ENCODE measurements around a stretch of chr3.

DNA sequence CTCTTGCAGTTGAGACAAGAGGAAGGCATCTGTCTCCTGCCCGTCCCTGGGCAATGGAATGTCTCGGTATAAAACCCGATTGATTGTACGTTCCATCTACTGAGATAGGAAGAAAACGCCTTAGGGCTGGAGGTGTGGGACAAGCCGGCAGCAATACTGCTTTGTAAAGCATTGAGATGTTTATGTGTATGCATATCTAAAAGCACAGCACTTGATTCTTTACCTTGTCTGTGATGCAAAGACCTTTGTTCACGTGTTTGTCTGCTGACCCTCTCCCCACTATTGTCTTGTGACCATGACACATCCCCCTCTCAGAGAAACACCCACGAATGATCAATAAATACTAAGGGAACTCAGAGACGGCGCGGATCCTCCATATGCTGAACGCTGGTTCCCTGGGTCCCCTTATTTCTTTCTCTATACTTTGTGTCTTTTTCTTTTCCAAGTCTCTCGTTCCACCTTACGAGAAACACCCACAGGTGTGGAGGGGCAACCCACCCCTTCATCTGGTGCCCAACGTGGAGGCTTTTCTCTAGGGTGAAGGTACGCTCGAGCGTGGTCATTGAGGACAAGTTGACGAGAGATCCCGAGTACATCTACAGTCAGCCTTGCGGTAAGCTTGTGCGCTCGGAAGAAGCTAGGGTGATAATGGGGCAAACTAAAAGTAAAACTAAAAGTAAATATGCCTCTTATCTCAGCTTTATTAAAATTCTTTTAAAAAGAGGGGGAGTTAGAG lies 6.0 kb upstream of the RPL24 start:
- RRBS, 2 experiments = no CpG with 5 or more reads among the region's 23 CpGs

DNA sequence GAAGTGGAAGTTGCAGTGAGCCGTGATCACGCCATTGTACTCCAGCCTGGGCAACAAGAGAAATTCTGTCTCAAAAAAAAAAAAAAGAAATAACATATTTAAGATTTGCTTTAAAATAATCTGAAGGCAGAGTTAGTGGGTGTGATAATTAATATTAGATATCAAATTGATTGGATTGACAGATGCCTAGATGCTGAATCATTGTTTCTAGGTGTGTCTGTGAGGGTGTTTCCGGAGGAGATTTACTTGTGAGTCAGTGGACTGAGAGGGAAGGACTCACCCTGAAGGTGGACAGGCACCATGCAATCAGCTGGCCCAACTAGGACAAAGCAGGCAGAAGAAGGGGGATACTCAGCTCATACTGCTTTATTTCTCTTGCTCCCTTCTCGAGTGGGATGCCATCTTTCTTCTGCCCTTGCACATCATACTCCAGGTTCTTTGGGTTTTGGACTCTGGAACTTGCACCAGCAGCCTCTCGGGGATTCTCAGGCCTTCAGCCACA lies 16.6 kb upstream of the RPL24 start:
- RRBS, 2 experiments = no CpG with 5 or more reads among the region's 5 CpGs

- RRBS, 2 experiments = no CpG with 5 or more reads among the region's 4 CpGs
Observed at GRCh38 chr3:101791728-101792472, 12.9 kb downstream of the NXPE3 start.

DNA sequence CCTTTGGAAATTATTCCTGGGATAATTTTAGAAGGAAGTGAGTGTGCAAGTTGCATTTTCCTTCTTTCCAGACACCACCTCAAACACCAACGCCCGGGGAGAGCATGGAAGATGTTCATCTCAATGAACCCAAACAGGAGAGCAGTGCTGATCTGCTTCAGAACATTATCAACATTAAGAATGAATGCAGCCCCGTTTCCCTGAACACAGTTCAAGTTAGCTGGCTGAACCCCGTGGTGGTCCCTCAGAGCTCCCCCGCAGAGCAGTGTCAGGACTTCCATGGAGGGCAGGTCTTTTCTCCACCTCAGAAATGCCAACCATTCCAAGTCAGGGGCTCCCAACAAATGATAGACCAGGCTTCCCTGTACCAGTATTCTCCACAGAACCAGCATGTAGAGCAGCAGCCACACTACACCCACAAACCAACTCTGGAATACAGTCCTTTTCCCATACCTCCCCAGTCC lies 3.7 kb downstream of the NFKBIZ start:
- RRBS, 2 experiments = no CpG with 5 or more reads among the region's 5 CpGs

GRCh38 chr3:101878477-101879011 lies 29.2 kb downstream of the NFKBIZ start:
- RRBS, 2 experiments = no CpG with 5 or more reads among the region's 5 CpGs

DNA sequence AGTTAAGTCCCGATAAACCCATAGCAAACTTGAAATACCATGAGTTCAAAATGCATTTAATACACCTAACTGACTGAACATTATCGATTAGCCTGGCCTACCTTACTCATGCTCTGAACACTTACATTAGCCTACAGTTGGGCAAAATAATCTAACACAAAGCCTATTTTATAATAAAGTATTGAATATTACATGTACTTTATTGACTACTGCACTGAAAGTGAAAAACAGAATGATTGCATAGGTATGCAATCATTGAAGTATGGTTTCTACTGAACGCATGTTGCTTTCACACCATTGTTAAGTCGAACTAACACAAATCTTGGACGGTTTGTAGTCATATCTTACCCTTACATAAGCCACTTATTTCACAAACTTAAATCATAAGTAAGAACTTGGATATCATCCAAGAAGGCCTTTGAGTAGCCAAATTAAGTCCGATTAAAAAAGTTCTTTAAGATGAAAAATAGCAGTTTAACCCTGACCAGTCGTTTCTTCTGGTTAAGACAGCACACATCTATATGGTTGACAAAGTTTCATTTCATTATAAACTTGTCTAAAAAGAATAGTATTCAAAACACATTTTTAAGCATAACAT lies 91.9 kb downstream of the NFKBIZ start:
- RRBS, 2 experiments = no CpG with 5 or more reads among the region's 7 CpGs

DNA sequence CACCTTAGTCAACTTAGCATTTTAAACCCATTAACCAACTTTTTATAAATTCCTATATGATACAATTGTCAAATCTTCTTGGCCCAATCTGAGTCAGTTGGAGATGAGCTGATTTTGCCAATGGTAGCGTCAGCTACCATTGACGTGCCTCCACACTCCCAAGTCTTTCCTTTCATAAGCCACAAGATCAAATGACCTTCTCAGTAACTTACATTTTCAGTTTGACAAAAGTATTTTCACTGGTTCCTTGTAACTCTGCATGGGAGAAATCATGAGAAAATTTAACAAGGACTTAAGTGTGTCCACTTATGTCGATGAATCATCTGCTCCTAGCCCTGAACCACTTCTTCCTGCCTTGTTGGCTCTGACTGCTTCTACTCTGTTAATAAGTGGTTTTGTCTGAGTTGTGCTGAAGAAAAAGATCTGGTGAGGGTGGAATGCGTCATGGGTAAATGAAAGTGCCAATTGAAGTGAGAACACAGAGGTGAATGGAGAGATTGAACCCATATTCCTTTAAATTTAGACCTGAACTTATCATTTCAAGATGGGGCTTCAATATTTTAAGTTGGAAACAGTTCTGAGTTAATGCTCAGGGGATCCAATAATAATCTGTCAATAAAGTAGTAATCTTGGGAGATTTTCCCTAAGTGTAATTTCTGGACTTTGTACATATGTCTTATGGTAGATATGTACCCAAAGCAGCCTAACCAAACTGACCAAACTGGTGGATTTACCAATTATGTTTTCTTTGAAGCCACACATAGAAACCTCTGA lies 101.3 kb downstream of the NFKBIZ start:
- RRBS, 2 experiments = no CpG with 5 or more reads among the region's 4 CpGs

DNA sequence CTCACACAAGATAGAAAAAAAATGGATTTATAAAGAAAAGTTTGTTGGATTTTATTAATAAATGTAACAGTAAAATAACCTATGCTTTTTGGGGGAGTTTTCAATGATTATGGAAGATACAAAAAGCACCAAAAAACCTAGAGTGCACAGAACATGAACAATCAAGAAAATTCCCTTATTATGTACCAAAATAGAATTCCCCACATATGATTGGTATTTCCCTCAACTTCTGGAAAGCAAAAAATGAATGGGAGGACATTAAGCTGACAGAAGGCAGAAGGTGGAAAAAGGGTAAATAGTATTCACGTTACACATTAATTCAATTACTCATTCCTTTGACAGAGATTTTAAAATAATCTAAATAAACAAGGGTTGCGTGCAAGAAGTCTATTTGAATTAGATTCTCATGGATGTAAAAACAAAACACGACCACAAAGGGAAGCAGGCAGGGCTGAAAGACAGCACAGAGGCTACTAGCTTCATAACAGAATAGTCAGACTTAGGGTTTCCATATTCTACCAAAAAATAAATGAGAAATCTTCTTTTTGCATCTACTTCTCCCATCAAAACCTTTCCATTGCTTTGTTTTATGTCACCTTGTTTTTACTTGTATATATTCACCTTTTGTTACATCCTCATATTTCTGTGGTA lies 260.5 kb upstream of the ZPLD1 start:
- RRBS, 2 experiments = no CpG with 5 or more reads among the region's 3 CpGs

- RRBS, 2 experiments = no CpG with 5 or more reads among the region's 5 CpGs
Observed at GRCh38 chr3:104676132-104676650, 690.5 kb upstream of the ALCAM start.

DNA sequence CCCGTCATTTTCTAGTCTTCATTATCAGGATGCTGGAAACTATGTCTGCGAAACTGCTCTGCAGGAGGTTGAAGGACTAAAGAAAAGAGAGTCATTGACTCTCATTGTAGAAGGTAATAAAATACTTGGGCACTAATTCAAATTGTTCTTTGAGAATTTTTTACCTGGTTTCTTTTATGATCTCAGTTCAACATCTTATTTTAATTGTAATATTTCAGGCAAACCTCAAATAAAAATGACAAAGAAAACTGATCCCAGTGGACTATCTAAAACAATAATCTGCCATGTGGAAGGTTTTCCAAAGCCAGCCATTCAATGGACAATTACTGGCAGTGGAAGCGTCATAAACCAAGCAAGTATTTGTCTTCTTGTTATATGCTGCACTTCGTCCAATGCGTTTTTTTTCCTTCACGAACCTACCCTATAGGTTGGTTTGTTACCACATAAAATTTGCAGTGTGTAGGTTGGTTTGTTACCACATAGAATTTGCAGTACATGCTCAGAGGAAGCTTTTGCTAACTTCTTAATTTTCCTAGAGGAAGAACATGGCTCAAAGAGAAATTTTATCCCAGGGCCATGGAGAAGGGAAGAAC lies 180.6 kb downstream of the ALCAM start:
- RRBS, 2 experiments = no CpG with 5 or more reads among the region's 6 CpGs

DNA sequence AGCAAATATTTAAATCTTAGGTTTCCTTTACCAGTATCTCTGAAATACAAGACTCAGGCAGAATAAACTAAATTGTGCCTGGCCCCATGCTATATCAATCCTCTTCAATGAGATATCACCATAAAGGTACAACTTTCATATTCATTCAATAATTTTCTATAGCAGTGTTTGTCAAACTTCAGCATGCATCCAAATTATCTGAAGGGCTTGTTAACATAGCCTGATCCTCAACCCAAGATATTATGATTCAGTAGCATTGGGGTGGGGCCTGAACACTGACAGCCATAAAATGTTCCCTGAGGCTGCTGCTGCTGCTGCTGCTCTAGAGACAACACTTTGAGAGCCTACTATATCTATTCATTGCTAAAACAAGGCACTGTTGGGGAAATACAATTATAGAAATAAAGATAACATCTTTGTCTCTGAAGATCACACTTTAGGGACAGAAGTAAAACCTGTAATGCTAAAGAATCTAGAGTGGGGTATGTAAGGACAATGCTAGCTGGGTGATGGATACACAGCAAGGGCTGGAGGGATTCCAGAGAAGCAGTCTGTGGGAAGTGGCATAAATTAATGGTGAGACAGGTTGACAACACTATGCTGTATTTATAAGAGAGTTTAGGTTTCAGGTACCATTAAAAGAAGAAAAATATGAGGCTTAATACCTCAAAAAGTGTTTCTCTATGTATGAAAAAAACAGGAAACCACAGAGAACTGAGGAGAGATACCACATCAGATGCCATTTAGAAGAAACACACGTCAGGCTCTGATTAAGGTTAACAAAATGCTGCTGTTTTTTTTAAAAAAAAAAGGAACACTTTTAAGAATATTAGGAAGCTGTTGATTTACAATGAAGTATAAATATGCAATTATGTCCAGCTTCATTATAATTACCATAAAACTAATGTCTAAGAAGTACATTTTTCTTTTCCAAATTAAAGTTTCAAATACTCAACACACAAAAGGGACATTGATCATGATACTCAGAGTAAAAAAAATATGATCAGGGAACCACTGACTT lies 115.9 kb downstream of the CBLB start:
- RRBS, 2 experiments = no CpG with 5 or more reads among the region's 1 CpG

DNA sequence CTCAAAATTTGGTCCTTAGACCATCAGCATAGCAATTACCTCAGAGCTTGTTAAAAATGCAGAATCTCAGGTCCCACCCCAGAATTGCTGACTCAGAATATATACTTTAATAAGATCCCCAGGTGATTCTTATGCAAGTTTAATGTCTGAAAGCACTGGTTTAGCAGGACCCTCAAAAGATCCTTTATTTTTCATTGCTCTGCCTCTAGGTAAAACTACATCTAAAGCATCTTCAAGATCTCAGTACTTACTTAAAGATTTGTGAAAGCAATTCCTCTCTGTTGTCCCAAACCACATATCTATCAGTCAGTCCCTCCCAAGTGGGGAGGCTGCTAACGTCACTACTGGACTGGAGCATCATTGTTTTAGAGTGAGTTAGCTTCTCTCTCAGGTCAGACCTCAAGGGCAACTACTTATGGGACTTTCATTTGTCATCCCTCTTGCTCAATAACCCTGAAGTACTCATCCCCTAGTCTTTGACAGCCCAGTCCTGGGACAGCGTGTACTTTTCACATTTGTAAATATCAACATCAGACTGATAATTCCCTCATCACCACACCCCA lies 76.7 kb downstream of the CBLB start:
- RRBS, 2 experiments = no CpG with 5 or more reads among the region's 2 CpGs

DNA sequence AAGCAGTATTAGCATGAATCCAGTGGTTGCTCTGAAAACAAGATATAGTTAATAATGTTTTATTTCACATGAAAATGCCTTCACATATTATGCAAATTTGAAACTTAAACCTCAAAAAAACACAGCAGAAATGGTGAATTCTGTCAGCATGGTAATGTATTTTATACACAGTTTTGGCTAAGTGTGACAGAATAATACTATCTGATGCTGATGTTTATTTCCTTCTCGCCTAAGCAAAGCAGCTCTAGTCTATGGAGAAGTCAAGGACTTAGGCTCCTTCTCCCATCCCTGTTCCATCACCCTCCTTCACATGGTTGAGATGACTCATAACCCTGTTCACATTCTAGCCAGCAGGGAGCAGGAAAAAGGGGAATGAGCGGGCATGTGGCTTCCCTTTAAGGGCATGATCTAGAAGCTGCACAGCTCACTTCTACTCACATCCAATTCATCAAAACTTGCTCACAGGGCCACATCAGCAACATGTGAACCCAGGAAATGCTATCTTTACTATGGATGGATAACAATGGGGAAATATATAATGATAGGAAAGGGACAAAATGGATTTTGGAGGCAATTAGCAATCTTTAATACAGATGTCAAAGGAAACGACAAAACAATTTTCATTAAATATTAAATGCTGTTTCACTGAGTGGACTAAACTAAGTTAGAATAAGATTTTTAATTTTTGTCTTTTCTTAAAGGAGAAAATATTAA lies 40.9 kb downstream of the CBLB start:
- RRBS, 2 experiments = no CpG with 5 or more reads among the region's 3 CpGs

- RRBS, 2 experiments = no CpG with 5 or more reads among the region's 7 CpGs
Observed at GRCh38 chr3:105853852-105854620, 14.8 kb downstream of the CBLB start.

DNA sequence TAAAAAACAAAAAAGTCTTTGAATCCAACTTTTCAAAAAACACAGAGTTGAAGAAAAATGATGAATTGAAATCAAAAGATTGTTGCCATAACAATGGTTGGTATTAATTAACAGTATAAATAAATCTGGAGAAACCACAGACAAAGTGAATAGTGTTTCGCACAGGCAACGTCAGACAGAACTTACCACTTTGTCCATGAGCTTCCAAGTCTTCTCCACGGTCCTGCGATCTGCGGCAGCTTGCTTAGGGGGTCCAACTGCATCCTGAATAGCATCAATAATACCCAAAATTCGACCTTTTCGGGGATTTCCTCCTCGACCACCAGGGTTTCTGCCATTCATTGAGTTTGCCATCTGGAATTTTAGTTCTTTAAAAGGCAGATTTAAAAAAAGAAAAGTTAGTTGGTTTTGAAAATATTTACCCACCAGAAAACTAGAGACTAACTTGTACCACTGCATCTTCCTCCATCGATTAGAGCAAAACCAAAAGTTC lies 1.5 kb downstream of the CBLB start:
- RRBS, 2 experiments = no CpG with 5 or more reads among the region's 9 CpGs

- RRBS, 2 experiments = 0% methylated on average over 1 of the region's 7 CpGs; no CpG with 5 or more reads in 1 of the 2 experiments
Observed at GRCh38 chr3:105962466-105962880, 93.7 kb upstream of the CBLB start.

- RRBS, 2 experiments = no CpG with 5 or more reads among the region's 4 CpGs
Observed at GRCh38 chr3:106176688-106177278, 308.0 kb upstream of the CBLB start.

DNA sequence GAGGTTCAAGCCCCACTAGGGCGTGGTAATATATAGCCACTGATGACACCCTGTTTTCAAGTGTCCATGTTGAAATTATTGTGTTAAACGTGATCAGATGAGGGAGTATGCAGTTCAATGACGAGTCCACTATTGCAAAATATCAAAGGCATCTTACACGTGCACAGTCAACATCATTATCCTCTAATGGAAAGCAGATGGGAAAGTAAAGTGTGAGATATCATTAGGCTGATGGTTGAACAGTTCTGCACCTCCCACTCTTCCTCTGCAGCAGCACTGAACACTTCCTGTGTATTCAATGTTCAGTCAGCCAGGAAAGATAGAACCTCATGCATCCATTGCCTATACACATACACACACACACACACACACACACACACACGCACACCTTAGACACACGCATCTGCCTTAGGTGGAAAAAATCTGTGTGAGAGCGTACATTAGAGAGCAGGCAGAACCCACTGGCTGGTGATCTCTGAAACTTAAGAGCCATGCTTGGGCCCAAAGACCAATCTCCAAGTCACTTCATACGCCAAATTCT lies 431.7 kb upstream of the CCDC54 start:
- RRBS, 2 experiments = no CpG with 5 or more reads among the region's 8 CpGs

GRCh38 chr3:107429770-107430285 lies 52.6 kb downstream of the CCDC54 start:
- RRBS, 2 experiments = 2% methylated on average over 10 of the region's 22 CpGs

GRCh38 chr3:107431748-107432192 lies 54.5 kb downstream of the CCDC54 start:
- RRBS, 2 experiments = under 1 to 2% methylated on average over 17 to 18 of the region's 31 CpGs

Data from bronchial epithelial cell (primary cell).